Measurements from ENCODE around the gene ZFYVE21.

GRCh38 chr14:103558803-103559440 is 3.5 kb downstream of the BAG5 start:
- PRO-cap, result no peak

- PRO-cap, result no peak
These were observed 31.7 kb downstream of the XRCC3 start for GRCh38 chr14:103683516-103683912.

GRCh38 chr14:103689400-103689985 is 25.8 kb downstream of the XRCC3 start:
- PRO-cap, result no peak

DNA sequence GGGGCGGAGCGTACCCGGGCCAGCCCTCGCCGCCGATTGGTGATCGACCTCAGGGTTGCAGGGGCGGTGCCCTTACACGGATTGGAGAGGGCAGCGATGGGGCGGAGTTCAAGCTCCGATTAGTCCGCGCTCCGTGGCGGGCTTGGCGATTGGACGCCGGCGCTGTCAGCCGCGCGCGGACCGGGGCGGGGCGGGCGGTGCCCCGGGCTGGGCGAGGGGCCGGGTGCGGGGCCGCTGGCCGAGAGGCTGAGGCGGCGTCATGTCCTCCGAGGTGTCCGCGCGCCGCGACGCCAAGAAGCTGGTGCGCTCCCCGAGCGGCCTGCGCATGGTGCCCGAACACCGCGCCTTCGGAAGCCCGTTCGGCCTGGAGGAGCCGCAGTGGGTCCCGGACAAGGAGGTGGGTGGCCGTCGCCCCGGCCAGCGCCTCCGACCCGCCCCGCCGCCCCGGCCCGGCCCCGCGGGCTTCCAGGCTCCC is at the start of gene ZFYVE21:
ZFYVE21 (plus strand) TSS at position 228 of the 475 bp plus-strand sequence.
- PRO-cap, result bidirectional peak, plus-strand start at position 226 of the sequence, minus-strand start outside the sequence

- PRO-cap, result no peak
These were observed 18.5 kb downstream of the ZFYVE21 start for GRCh38 chr14:103734039-103734639.

DNA sequence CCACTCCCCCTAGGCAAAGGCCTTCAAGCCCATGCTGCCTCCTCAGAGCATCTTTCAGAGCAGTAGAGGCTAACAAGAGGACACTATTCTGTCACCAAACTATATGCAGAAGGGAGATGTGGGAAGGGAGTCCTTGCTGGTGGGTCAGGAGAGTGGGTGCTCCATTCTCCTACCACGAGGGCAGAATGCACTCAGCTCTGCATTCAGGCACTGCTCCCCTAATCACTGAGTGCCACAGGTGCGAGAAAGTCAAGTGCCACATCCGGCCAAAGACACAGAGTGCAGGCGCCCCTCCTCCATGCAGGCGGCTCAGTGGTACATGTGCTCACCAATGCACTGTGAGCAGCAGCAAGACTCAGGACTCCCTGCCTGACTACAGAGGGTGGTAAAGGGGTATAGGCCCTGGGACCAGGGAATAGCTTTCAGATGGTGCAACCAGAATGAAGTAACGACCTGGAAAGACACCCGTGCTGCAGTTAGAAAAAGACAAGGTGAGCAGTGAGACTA is 32.9 kb downstream of the ZFYVE21 start:
- PRO-cap, result no peak

DNA sequence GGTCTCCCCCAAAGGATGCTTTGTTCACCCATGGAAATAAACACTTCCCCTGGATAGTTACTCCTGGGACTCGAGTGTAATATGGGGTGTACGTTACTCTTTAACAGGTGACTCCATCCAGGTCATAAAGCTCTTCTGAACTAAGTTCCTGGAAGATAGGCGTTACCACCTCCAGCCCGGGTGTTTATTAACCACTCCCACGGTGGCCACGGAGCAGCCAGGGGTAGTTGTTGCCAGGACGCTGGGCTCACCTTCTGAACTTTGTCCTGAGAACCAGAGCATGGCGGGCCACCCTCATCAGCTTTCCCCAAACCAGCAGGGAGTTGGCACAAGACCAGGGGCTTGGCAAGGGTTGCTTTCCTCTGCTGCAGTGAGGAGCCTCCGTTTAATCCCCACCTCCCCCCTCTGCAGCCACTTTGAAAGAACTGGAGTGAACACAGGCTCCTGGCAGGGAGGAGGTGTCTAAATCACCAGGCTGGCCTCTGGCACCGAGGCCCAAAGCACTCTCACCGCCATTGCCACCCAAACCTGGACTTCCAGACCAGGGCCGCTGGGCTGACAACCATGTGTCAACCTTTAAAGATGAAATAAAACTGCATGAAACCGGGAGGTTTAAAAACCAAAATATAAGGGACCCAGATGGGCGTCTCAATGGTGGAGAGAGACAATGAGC is 24.2 kb downstream of the ATP5MJ start:
- PRO-cap, result no peak

DNA sequence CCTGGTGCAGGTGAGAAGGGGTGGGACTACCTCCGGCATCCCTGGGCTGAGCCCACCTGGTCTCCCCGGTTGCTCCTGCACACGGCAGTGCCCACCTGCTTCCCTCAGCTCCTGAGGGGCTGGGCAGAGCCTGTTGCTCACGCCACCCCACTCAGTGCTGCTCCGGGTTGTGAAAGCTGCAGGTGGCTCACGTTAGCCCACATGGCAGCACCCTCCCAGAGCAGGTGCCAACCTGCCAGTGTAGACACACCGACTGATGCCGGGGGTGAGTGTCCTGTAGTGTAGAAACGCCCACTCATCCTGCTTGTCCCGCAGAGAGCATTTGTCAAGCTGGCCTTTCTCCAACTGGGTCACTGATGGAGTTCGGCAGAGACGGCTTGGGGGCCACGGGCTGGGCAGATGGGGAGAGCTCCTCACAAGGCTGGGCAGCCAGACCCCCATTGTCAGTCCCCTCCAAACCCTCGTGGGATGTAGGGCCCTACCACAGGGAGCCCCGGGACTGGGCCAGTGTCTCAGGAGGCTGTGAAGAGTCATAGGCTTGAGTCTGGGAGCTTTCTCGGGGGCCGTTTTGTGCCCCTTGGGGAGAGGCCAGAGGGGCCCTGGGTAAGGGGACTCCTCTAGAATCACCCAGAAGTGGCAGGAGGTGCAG is 24.3 kb upstream of the KIF26A start:
- PRO-cap, result no peak

GRCh38 chr14:104225443-104226331 is 87.3 kb downstream of the KIF26A start:
- PRO-cap, result no peak

DNA sequence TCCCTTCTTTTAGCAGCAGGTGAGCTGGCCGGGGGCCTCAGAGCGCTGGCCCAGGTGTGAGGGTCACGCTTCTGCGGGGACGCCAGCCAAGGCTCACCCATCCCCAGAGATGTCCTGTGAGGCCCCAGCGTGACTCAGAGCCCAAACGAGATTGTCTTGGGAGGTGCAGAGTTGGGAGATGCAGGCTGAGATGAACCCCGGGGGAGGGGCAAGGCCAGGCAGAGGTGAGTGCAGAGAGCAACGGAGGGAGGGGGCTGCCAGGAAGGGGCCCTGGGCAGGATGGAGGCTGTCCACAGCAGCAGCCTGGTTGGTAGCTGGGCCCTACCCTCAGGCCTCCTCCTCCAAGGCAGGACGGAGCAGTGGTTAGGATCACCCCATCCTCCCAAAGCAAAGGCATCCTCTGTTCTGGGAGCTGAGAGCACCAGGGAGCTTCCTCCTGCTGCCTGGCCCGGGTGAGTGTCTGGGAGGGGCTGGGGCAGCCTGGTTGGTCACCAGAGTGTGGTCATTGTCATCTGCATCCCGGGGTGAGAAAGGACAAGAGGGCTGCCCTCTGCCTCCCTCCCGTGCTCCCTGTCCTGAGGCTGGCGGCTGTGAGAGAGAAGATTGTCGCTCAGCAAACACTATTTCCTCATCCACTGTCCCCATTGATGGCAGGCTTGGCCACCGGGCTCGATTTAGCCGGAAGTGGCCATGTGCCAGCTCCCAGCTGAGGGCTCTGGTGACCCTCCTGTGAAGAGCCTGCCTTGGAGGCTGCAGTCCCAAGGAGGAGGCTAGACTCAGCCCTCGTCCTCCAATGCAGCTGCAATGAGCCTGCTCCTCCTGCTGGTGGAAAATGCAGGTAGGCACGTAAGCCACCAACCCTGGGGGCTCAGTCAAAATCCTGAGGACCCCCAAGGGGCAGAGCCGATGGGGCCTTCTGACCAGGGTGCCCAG is 155.4 kb downstream of the KIF26A start:
- PRO-cap, result no peak

GRCh38 chr14:104567296-104567942 is 12.1 kb upstream of the C14orf180 start:
- PRO-cap, result no peak

GRCh38 chr14:104586429-104586763 is 6.8 kb downstream of the C14orf180 start:
- PRO-cap, result bidirectional peak, plus-strand start at chr14:104586535, minus-strand start at chr14:104586325

- PRO-cap, result no peak
These were observed 31.6 kb upstream of the INF2 start for GRCh38 chr14:104657730-104658208.

DNA sequence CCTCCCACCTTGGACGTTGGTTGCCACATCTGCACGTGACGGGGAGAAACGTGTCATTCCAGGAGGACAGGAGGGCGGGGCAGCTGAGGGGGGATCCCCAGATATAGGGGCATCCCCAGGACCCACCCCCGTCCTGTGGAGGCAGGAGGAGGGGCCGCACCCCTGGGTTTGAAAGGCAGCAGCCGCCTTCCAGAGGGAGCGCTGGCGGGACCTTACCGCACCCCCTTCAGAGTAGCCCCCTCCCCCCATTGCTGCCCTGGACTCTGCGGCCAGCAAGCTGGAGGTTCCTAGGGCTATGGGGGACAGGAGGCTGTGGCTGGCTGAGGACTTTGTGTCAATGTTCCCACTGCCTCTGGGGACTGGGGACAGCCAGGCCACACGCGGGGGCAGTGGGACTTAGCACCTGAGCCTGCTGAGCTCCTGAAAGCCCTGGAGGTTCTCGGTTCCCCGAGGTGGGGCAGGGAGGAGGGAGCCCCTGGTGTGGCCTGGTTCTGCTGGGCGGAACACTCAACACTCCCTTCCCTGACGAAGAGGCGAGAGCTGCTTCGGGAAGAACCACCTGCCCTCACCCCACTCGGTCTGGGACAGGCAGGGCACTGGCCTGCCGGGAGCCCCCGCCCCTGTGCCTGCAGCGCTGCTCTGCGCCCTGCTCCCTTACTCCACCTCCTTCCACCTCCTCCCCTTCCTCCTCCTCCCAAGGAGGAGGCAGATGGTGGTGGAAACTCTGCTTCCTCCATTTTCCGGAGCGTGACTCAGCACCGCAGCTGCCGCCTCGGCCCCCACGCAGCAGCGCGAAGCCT is 12.0 kb upstream of the INF2 start:
- PRO-cap, result bidirectional peak, plus-strand start at position 737 of the sequence, minus-strand start at position 581 of the sequence

- PRO-cap, result no peak
These were observed 9.3 kb upstream of the INF2 start for GRCh38 chr14:104679923-104680790.

DNA sequence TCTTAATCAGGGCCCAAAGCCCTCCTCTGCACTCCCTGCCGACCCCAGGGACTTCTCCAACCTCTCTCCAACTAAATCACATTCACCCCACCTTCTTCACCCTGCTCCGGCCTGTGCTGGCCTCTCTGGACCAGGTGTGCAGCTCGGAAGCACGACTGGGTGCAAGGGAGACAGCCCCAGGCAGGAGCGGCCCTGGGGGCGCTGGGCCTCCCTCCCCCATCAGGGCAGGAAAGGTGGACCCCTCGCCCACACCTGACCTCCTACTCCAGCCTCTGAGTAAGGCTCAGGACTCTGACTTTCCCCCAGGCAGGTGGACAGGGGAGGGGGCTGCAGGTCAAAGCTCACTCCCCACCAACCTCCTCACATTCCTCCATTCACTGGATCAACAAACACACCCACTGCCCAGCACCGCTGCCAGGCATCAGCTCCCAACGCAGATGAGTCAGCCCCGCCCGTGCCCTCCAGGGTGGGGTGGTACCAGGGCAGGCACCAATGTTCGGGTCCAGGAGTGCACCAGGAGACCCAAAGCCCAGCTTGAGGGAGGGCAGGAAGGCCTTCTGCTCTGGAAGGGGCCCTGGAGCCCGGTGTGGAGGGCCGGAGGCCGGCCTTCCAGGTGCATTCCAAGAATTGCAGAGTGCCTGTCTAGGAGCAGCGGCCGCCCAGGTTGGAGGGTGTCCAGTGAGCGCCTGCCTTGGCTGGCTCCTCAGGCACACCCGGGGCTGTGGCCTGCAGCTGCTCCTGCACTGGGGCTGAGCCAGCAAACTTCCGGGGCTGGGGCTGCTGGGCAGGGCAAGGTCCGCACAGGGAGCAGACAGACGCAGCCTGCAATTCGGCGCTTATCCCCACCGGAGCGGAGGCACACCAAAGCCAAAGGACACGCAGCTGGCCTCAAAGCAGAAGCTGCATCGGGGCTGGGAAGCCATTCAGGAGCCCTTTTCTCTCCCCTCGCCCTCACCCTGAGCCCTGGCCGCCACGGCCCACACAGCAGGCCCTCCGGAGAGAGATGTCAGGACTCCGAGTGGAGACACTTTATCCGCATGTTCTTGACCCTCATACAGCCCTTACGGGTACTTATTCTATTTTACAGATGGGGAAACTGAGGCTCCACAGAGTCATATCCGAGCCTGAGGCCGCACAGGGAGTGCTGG is 1.5 kb upstream of the INF2 start:
- PRO-cap, result unidirectional peak, plus-strand start at position 787 of the sequence; unidirectional peak, plus-strand start at position 870 of the sequence; unidirectional peak, plus-strand start at position 891 of the sequence

DNA sequence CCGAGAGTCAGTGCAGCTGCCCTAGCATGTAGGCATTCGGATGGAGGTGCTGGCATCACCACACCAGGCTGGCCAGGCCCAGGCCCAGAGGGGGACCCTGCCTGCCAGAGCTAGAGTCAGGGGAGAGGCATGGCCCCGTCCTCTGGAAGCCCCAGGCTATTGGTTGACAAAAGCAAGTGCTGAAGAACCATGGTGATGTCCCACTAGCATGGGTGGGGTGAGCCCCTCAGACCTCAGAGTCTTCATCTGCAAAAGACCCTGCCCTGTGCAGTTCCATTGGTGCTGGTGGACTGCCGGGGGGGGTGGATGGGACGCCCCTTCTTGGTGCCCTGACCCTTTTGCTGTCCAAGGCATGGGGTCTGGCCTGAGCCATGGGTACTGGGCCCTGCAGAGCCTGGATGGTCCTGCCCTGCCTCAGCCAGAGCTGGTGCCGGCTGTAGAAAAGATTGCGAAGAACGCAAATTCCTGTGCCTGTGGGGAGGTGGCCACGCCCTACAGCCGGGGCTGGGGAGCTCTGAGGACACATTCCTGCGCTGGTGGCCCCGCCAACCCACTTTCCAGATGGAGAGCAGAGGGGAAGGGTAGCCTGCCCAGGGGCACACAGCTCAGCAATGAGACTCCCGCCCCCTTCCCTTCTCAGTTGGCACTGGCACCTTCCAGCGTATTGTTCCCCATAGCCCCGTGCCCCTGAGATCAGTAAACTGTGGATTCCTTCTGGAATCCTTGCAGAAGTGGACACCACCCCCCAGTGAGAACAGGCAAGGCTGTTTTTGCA is 8.4 kb downstream of the INF2 start:
- PRO-cap, result no peak

DNA sequence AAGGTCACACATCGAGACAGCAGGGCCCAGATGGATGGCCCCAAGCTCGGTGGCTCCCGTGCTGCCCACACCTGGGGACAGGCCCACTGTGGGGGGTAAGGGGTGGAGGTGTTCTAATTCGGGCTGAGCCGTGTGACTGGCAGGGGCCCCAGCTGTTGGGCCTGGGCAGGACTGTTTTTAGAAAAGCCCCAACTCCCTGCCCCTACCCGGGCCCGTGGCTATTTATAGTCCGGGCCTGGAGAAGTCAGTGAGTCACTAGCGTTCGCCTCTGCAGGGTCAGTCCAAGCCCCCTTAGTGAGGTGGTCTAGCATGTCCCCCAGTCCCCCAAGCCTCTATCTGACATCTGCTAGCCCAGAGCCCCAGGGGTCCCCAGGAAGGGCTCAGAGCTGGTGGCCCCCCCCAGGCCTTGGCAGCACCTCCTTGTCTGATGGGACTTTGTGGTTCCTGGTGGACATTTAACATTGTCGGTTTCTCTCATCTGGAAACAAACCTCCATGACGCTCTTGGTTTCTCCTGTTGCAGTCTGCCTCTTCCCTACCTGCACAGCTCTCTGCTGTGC is 1.9 kb upstream of the ADSS1 start:
- PRO-cap, result bidirectional peak, plus-strand start at position 250 of the sequence, minus-strand start at position 90 of the sequence

DNA sequence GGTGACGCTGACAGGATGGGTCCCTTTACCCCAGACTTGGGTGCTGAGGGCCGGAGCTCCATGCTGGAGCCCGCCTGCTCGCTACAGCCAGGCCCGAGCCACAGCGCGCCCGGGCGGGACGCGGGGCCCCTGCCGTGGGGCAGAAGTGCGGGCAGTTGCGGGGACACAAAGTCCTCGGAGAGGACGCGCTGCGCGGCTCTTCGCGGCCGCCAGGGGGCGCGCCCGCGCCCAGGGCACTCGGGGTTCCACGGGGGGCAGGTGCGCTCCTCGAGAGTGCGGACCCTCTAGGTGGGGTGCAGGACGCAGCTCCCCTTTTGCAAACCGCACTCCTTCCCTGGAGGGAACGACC is 535 bp upstream of the ADSS1 start:
- PRO-cap, result no peak

DNA sequence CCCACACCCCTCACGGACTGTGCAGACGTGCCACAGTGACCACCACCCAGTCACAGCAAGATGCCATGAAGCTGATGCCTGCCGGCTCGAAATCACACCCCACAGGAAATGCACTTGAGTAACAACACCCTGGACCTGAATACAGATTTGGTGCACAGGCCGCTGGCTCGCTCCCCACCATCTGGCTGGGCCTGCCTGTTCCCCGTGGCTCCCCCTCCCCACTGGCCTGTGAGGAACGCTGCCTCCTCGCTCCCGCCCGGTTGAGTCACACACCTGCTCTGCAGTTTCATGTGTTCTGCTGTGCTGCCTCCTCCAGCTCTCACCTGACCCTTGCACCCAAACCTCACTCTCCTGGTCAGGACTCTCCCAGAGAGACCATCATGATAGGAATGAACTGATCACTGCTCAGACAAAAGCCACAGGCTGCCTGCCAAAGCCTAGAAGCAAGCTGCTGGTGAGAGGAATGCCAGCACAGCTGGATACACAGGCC is 3.9 kb upstream of the SIVA1 start:
- PRO-cap, result no peak

All from left ventricle myocardium (tissue), 1 donor.